ENCODE measurements around a stretch of chrX.

- RRBS: no CpG with 5 or more reads among the region's 7 CpGs
These were observed 17.0 kb downstream of the CD99 start for GRCh38 chrX:2708131-2708491.

DNA sequence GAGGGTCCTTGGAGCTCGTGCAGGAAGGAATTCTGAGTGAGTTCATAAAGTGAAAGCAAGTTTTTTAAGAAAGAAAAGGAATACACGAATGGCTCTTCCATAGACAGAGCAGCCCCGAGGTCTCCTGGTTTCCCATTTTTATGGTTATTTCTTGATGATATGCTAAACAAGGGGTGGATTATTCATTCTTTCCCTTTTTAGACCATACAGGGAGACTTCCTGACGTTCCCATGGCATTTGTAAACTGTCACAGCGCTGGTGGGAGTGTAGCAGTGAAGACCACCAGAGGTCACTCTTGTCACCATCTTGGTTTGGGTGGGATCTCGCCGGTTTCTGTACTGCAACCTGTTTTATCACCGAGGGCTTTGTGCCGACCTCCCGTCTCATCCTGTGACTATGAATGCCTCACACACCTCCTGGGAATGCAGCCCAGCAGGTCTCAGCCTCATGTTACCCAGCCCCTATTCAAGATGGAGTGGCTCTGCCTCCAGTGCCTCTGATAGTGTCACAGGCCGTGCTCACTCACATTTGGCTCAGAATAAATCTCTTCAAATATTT is 39.5 kb downstream of the ARSD start:
- RRBS: no CpG with 5 or more reads among the region's 11 CpGs

- RRBS: no CpG with 5 or more reads among the region's 33 CpGs
These were observed 15.9 kb downstream of the PRKX start for GRCh38 chrX:3696975-3698503.

GRCh38 chrX:3708147-3708539 is 5.3 kb downstream of the PRKX start:
- RRBS: no CpG with 5 or more reads among the region's 3 CpGs

DNA sequence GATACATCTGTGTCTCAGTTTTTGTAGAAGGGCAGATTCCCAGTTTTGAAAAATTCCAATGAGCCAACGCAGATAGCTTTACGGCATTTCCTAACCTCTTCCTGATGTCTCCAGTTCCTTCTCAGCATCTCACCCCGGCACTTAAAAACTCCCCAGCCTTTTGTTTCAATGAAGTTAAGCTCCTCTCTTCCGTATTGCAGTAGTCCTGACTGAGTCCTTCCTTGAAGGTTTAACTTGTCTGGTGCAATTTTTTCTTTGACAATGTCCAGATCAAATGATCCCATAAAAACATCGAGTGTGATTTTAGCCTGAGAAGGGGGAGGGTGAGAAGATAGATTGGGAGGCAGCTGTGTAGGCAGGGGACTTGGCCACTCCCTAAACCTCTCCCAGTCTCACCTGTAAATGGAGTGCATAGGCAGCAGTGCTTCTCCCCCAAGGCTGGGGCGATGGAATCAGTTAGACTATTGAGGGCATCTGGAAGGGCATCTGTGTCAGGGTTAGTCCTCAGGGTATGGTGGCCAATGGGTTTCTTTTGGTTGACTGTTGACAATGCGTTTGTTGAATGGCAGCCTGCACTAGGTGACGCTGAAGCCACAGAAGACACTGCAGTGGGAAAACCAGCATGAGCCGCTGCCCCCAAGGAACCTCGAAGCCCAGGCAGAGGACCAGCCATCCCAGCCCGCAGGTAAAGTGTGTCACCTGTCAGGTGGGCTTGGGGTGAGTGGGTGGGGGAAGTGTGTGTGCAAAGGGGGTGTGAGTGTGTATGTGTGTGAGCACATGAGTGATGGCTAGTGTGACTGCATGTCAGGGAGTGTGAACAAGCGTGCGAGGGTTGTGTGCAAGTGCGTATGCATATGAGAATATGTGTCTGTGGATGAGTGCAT is 108.8 kb upstream of the PRKX start:
- RRBS: no CpG with 5 or more reads among the region's 14 CpGs

- RRBS: no CpG with 5 or more reads among the region's 17 CpGs
These were observed 3.2 kb downstream of the NLGN4X start for GRCh38 chrX:6225379-6225899.

GRCh38 chrX:6389013-6389216 is 146.0 kb downstream of the VCX3A start:
- RRBS: no CpG with 5 or more reads among the region's 2 CpGs

GRCh38 chrX:7071283-7071767 is 76.2 kb upstream of the STS start:
- RRBS: no CpG with 5 or more reads among the region's 3 CpGs

- RRBS: no CpG with 5 or more reads among the region's 3 CpGs
These were observed 29.9 kb upstream of the STS start for GRCh38 chrX:7117580-7117995.

- RRBS: 0% methylated on average over 2 of the region's 19 CpGs
These were observed 171.9 kb upstream of the TBL1X start for GRCh38 chrX:9292877-9293537.

- RRBS: no CpG with 5 or more reads among the region's 11 CpGs
These were observed 124.5 kb upstream of the TBL1X start for GRCh38 chrX:9340289-9340847.

DNA sequence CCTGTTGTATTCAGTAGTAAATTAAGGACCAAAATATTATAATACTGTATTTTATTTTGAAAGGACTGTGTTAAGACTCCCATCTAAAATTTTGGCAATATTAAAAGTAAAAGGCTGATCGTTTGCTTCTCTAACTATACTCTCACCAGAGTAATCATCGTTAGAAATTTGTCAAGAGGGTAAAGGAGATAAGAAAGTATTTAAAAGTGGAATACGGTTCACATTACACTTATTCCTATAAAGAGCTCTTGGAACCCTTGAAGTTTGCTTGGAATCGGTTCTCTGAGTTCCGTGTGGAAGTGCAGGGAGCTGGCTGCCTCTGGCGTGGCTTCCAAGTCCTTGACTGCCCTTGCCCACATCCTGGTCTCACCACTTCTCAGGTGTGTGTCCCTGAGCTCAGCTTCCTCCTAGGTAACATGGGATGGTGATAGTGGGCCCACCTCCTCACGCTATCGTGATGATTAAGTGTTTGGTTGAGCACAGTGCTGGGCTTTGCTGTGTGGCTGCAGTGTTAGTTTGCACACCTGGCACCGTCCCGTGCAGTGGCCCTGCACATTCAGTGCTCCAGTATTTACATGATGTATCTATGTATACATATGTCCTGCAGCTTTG is 81.4 kb downstream of the CLDN34 start:
- RRBS: no CpG with 5 or more reads among the region's 10 CpGs

DNA sequence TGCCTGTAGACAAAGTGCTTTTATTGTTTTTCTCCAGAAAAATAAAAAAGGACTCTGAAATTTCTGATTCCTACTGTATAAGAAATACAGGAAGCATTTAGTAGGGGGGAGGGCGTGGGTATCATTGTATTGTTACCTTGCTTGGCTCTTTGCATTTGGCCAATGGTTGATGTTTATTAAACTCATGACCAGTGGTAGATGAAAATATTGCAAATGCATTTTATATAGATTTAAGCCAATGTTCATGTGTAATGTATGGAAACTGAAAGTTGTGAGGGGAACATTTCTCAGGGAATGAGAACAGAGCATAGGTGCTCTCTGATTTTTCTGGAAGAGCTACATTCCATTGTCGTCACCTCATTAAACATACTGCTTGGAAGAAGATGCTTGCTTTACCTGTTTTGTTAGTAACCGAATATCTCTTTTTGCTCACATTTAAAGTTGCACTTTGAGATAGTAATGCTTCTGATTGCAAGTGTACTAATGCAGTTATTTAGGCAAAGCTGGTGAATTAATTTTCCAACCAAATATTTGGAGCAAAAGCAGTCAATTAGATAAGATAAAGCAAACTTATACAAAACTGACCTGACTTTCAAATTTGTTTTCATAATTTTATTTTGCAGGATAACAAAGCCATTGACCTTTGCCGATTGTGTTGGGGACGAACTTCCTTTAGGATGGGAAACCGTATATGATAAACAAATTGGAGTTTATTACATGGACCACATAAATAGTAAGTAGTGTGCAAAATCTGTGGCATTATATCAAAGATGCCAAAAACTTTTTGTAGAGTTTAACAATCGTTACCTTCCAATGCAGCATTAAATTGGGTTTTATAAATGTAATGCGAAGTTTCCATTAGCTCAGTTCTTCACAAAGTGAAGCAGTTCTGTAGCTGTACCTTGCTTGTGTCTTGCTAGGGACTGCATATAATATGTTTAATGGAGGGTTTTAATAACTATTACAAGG is 93.7 kb upstream of the CLCN4 start:
- RRBS: no CpG with 5 or more reads among the region's 8 CpGs

- RRBS: no CpG with 5 or more reads among the region's 8 CpGs
These were observed 89.6 kb upstream of the CLCN4 start for GRCh38 chrX:10067075-10067651.

- RRBS: no CpG with 5 or more reads among the region's 16 CpGs
These were observed 66.2 kb upstream of the CLCN4 start for GRCh38 chrX:10090428-10091040.

DNA sequence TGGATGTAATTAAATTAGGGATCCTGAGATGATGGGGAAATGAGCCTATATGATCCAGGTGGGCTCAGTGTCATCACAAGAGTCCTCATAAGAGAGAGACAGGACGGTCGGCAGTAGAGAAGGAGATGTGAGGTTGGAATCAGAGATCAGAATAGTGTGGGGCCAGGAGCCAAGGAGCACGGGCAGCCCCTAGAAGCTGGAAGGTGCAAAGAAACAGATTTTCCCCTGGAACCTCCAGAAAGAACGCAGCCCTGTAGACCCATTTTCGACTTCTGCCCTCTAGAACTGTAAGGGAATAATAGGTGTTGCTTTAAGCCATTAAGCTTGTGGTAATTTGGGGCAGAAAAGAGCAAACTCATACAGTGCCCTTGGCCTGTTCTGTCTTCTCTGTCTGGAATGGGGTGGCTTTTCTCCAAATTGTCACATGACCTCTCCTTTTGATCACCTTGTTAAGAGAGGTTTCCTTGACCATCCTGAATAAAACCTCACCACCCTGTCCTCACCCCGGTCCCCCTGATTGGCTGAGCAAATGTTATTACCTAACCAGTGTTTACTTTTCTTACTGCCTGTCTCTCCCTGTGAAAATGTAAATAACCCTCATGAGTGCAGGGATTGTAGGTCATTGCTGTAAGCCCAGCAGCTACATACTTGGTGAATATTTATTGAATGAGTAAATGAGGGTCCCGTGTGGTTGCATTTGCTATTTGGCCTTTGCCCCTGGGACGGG is 55.8 kb upstream of the CLCN4 start:
- RRBS: no CpG with 5 or more reads among the region's 8 CpGs

DNA sequence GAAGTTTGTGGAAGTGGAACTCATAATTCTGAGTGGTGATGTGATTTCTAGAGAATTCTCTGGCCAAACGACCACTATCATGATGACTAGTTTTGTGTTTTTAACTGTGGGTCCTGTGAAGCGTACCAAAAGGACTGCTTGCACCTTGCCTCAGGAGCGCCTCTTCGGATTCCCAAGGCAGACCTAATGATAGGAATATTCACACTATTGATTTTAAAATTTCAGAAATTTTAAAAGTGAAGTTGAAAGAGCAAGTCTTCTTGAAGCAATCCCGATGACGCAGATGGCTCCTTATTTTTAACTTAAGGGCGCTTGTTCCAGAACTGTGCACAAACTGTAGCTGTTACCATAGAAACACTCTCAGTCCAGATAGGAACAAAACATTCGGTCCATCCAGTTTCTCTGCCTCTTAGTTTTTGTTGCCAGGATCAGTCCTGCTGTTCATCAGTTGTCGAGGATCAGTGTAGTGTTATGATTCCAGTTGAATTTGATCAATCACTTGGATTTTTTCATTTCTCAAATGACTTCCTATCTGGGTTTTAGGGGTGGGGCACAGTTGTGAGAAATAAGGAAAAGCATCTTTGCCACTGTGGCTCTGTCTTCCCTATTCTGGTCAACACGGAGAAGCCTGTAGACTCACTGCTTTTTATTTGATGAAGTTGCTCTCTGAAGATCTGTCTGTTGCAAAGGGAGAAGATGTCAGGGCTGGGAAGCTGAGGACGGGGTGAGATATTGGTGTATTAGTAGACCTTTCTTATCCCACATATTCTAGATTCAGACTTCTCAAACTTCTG is 51.5 kb upstream of the CLCN4 start:
- RRBS: no CpG with 5 or more reads among the region's 11 CpGs

DNA sequence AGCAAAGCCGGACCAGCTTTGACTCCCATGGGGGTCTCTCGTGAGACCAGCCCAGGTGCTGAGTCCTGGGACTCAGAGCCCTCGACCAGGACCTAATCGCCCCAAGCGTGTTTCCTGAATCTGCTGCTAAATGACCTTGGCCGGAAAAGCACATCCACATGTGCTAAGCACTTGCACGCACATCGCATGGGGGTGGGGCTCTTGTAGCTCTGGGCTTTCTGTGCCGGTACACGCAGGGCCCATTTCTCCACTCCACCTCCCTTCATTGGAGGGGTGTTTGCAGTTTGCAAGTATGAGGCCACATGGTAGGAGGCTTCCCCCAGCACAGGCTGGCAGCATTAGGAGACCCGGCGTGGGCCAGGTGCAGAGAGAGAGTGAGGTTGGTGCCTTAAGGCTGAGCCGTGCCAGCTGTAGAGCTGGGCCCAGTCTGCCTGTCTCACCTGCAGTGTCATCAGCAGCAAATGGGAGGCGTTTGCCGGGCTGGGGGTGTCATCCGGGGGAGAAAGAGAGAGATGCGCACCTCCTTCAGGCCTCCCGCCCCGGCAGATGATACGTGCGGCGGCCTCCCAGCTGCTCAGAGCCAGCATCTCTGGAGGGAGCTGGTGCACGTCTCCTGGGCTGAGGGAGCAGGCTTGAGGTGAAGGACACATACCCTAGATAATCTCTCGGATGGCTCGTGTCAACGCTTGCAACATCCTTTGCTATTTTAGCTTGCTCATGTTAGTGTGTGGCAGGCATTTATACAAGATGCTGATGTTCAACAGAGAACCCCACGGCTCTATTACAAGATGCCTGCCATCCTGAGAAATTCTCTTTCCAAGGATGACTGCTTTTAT is 45.2 kb upstream of the CLCN4 start:
- RRBS: 53% methylated on average over 4 of the region's 27 CpGs

DNA sequence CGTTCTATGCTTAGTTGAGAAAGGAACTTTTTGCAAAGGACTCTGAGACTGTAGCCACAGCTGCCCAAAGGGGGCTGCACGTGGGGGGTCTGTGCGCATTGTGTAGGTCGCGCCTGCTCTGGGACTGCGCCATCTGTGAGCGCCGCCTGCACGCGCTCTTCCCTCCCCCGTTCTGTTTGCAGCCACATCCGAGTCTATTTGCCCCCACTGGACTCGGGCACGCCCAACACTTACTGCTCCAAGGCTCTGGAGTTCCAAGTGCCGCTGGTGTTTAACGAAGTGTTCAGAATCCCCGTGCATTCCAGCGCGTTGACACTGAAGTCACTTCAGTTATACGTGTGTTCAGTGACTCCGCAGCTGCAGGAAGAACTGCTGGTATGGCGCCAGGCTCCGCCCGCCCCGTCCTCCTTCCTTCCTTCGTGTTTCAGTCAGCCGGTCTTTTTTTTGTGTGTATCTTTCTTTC is 30.8 kb upstream of the CLCN4 start:
- RRBS: no CpG with 5 or more reads among the region's 27 CpGs

DNA sequence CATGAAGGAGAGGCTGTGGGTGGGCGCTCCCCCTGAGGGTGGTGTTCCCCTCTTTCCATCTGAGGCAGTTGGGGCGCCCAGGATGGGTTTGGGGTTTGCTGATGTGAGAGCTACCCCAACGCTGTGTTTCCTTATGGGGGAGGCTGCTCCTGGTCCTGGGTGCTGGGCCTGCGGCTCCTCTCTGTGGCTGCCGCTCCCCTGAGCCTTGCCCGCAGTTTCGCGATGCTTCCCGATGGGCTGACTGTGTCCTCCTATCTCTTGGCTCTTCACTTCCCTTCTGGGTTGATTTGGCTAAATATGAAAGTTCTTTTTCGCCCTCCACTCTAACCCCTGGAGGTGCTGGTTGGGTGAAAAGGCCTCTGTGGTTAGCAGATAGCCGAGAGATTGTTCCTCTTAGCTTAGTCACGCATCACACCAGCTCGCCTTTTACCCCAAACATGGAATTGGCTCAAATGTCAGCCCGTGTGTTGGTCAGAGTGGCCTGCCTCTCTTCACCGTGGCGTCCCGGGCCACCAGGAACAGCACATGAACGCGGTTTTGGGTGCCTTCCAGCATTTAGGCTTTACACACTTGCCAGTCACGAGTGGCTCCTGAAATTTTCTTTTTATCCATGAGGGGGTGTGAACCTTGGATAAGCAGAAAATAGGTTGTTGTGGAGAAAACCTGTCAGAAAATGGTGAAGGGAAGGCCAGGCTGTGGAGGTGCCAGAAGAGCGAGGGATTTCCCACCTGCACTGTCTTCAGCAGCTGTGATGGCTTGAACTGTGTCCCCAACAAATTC is 8.8 kb downstream of the CLCN4 start:
- RRBS: no CpG with 5 or more reads among the region's 21 CpGs